GM12878 (cell line): ENCODE measurements around a stretch of chr7.

GRCh38 chr7:131011258-131011830 lies 277.3 kb upstream of the KLF14 start:
- RAMPAGE, long total RNA, result no peak
- RRBS, 2 experiments, result no CpG with 5 or more reads among the region's 5 CpGs
CAGE:
- cytosol, long polyA minus RNA, result no peak
- cytosol, long polyA plus RNA, result no peak
- long polyA plus RNA, result no peak
- nucleolus, long total RNA, result no peak
- nucleus, long polyA plus RNA, result no peak
- nucleus, long total RNA, result no peak

- RAMPAGE, long total RNA, result no peak
- RRBS, 2 experiments, result no CpG with 5 or more reads among the region's 2 CpGs
CAGE:
- cytosol, long polyA minus RNA, result no peak
- cytosol, long polyA plus RNA, result no peak
- long polyA plus RNA, result no peak
- nucleolus, long total RNA, result no peak
- nucleus, long polyA plus RNA, result no peak
- nucleus, long total RNA, result no peak
Observed at GRCh38 chr7:131029972-131030694, 296.1 kb upstream of the KLF14 start.

- RAMPAGE, long total RNA, result no peak
- RRBS, 2 experiments, result no CpG with 5 or more reads among the region's 7 CpGs
CAGE:
- cytosol, long polyA minus RNA, result no peak
- cytosol, long polyA plus RNA, result no peak
- long polyA plus RNA, result no peak
- nucleolus, long total RNA, result no peak
- nucleus, long polyA plus RNA, result no peak
- nucleus, long total RNA, result no peak
Observed at GRCh38 chr7:131038079-131038934, 289.4 kb upstream of the MKLN1 start.

DNA sequence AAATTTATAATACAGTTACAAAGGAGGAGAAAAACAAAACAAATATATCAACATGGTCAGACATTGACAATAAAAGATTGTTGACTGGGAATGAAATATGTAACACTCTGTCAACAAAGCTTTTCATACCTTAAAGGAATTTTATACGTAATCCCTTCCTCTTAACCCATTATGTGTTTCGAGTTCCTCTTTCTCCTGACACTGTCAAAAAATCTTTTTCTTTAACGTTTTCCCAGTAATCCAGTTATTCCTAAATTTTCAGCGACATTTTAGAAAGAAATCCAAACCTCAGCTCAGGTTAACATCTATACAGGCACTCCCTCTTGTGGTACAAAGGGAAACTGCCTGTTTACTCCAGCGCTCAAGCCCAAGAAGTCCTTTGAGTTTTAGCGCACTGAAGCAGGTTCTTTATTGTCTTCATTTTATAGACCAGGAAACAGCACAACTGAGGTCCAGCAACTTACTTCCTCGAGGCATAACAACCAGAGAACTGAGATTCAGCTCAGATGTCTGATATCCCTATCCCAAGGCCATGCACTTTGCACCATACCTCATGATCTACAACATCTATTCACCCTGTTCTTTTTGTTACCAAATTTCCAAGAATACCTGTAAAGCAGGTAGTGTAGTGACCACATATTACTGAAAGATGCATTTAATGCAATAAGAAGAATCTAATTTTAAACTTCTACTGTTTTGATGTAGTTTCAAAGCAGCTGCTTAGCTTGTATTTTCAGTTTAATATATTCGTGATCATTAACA lies 287.2 kb upstream of the MKLN1 start:
- RAMPAGE, long total RNA, result no peak
- RRBS, 2 experiments, result no CpG with 5 or more reads among the region's 8 CpGs
CAGE:
- cytosol, long polyA minus RNA, result no peak
- cytosol, long polyA plus RNA, result no peak
- long polyA plus RNA, result no peak
- nucleolus, long total RNA, result no peak
- nucleus, long polyA plus RNA, result no peak
- nucleus, long total RNA, result no peak

- RAMPAGE, long total RNA, result no peak
- RRBS, 2 experiments, result no CpG with 5 or more reads among the region's 2 CpGs
CAGE:
- cytosol, long polyA minus RNA, result no peak
- cytosol, long polyA plus RNA, result no peak
- long polyA plus RNA, result no peak
- nucleolus, long total RNA, result no peak
- nucleus, long polyA plus RNA, result no peak
- nucleus, long total RNA, result no peak
Observed at GRCh38 chr7:131047880-131048481, 279.7 kb upstream of the MKLN1 start.

GRCh38 chr7:131076509-131077411 lies 250.9 kb upstream of the MKLN1 start:
- RAMPAGE, long total RNA, result no peak
- RRBS, 2 experiments, result no CpG with 5 or more reads among the region's 5 CpGs
CAGE:
- cytosol, long polyA minus RNA, result no peak
- cytosol, long polyA plus RNA, result no peak
- long polyA plus RNA, result no peak
- nucleolus, long total RNA, result no peak
- nucleus, long polyA plus RNA, result no peak
- nucleus, long total RNA, result no peak

DNA sequence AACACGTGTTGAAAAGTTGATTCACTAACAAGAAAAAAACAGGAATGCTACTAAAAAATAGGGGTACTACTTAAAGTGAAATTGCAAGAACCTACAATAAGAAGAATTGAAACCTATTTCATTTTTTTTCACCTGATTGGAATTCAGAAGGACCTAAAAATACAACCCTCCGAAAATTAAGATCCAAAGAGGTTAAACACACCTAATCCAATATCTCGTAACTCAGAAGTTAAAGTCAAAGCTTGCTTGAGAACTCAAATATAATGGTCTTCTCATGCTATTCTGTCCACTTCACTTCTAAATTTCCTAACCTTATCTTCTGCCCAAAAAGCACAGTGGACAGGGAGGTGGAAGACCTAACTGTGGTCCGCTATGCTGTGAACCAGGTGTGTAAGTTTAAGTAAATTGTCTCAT lies 235.2 kb upstream of the MKLN1 start:
- RAMPAGE, long total RNA, result no peak
- RRBS, 2 experiments, result no CpG with 5 or more reads among the region's 4 CpGs
CAGE:
- cytosol, long polyA minus RNA, result no peak
- cytosol, long polyA plus RNA, result no peak
- long polyA plus RNA, result no peak
- nucleolus, long total RNA, result no peak
- nucleus, long polyA plus RNA, result no peak
- nucleus, long total RNA, result no peak

- RAMPAGE, long total RNA, result no peak
- RRBS, 2 experiments, result no CpG with 5 or more reads among the region's 3 CpGs
CAGE:
- cytosol, long polyA minus RNA, result no peak
- cytosol, long polyA plus RNA, result no peak
- long polyA plus RNA, result no peak
- nucleolus, long total RNA, result no peak
- nucleus, long polyA plus RNA, result no peak
- nucleus, long total RNA, result no peak
Observed at GRCh38 chr7:131099884-131100350, 227.8 kb upstream of the MKLN1 start.

- RAMPAGE, long total RNA, result no peak
- RRBS, 2 experiments, result no CpG with 5 or more reads among the region's 10 CpGs
CAGE:
- cytosol, long polyA minus RNA, result no peak
- cytosol, long polyA plus RNA, result no peak
- long polyA plus RNA, result no peak
- nucleolus, long total RNA, result no peak
- nucleus, long polyA plus RNA, result no peak
- nucleus, long total RNA, result no peak
Observed at GRCh38 chr7:131100465-131101600, 226.8 kb upstream of the MKLN1 start.

GRCh38 chr7:131188276-131189185 lies 139.1 kb upstream of the MKLN1 start:
- RAMPAGE, long total RNA, result no peak
- RRBS, 2 experiments, result no CpG with 5 or more reads among the region's 9 CpGs
CAGE:
- cytosol, long polyA minus RNA, result no peak
- cytosol, long polyA plus RNA, result no peak
- long polyA plus RNA, result no peak
- nucleolus, long total RNA, result no peak
- nucleus, long polyA plus RNA, result no peak
- nucleus, long total RNA, result no peak

DNA sequence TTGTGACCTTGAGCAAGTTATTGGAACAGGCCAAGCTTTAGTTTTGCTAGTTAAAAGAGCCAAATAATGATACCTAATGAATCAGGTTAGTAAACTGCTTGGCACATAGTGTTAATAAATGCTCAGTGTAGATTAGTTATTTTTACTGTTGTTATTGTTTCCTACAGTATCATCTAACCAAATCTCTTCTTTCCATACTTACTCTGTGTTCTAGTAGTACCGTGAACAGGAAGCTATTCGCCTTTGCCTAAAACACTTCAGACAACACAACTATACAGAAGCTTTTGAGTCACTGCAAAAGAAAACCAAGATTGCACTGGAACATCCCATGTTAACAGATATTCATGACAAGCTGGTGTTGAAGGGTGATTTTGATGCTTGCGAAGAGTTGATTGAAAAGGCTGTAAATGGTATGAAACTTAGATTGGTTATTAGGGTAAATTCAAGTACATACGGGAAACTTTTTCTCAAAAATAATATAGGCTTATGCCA lies 71.4 kb downstream of the MKLN1 start:
- RAMPAGE, long total RNA, result no peak
- RRBS, 2 experiments, result no CpG with 5 or more reads among the region's 4 CpGs
CAGE:
- cytosol, long polyA minus RNA, result no peak
- cytosol, long polyA plus RNA, result no peak
- long polyA plus RNA, result no peak
- nucleolus, long total RNA, result no peak
- nucleus, long polyA plus RNA, result no peak
- nucleus, long total RNA, result no peak

- RAMPAGE, long total RNA, result no peak
- RRBS, 2 experiments, result no CpG with 5 or more reads among the region's 4 CpGs
CAGE:
- cytosol, long polyA minus RNA, result no peak
- cytosol, long polyA plus RNA, result no peak
- long polyA plus RNA, result no peak
- nucleolus, long total RNA, result no peak
- nucleus, long polyA plus RNA, result no peak
- nucleus, long total RNA, result no peak
Observed at GRCh38 chr7:131553865-131554366, 2.5 kb downstream of the PODXL start.

DNA sequence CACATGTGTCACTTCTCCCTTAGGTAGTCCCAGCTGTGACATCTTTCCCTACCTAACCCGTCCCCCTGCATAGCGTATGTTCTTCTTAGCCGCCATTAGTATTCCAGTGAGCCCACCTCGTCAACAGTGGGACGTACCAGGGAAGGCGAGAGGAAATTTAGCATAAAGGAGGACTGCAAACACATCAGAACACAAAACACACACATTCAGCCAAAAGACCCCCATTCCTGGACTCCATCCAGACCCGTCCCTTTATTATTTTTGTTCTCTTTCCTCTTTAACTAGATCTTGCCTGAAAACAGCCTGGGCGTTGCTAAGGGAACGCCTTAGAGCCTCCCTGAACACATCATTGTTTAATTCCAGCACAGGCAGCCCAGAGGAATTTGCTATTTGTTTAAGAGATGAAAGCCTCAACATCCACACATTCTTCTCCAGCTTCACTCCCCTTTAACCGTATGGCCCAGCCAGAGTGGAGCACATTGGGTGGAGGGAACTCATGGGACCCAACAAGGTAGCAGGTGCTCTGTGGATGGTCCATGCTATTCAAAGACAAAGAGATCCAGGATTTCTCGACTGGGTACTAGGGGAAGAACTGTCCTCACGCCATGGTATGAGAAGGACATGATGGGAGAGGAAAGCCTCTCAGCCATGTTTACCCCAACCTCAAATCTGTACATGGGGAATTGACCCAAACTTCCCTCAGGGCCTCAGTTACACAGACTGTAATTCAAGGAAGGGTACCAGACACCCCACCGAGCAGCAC lies 44.2 kb upstream of the PODXL start:
- RAMPAGE, long total RNA, result no peak
- RRBS, 2 experiments, result no CpG with 5 or more reads among the region's 13 CpGs
CAGE:
- cytosol, long polyA minus RNA, result no peak
- cytosol, long polyA plus RNA, result no peak
- long polyA plus RNA, result no peak
- nucleolus, long total RNA, result no peak
- nucleus, long polyA plus RNA, result no peak
- nucleus, long total RNA, result no peak

DNA sequence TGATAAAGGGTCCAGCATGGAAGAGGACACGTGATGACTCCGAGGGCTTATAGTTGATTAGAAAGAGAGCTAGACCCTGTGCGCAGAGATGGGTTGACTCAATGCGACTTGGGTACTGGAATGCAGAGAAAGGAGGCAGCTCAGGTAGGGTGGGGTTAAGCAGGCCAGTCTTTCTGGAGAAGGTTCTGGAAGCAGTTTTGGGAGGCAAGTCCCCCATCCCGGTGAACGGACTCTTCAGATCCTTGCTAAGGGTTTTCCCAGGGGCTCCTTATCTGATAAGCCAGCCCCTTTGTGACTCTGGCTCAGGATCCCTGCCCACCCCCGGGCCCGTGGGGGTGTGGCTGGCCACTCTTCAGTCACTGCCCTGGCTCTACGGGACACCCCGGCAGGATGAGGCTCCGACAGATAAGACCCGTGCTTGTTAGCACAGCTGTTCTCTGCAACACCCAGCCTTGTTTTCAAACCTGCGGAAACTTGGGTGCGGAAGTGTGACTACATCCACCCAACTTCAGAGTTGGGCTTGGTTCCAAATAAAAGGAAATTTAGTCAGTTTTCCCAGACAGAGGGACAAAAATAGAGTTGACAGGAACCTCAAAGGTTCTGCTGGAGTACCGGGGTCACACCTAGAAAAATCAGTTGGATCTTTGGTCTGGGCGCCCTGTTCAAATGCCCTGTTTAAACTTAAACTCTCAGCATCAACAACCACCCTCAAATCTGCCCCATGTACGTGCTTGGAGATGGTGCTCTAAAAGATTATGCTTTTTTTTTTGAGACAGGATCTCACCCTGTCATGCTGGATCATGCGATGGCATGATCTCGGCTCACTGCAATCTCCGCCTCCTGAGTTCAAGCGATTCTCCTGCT lies 66.8 kb upstream of the PODXL start:
- RAMPAGE, long total RNA, result no peak
- RRBS, 2 experiments, result 22 to 60% methylated on average over 4 to 6 of the region's 21 CpGs
CAGE:
- cytosol, long polyA minus RNA, result no peak
- cytosol, long polyA plus RNA, result no peak
- long polyA plus RNA, result no peak
- nucleolus, long total RNA, result no peak
- nucleus, long polyA plus RNA, result no peak
- nucleus, long total RNA, result no peak

- RAMPAGE, long total RNA, result no peak
- RRBS, 2 experiments, result no CpG with 5 or more reads among the region's 15 CpGs
CAGE:
- cytosol, long polyA minus RNA, result no peak
- cytosol, long polyA plus RNA, result no peak
- long polyA plus RNA, result no peak
- nucleolus, long total RNA, result no peak
- nucleus, long polyA plus RNA, result no peak
- nucleus, long total RNA, result no peak
Observed at GRCh38 chr7:131636053-131636523, 79.7 kb upstream of the PODXL start.

DNA sequence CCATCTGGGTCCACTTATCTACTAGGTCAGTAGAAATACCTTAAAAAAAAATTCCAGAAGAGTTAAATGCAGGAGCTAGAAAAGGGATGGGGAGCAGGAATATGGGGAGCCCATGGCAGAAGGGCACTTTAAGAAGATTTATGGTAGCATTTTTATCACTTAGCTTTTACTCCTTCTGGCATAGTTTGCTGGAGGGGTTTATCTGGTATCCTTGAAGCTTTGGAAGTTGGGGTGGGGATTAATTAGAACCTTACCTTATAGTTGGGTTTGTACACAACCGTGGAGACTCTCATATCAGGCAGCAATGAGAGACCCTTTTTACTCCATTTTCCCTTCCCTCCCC lies 465.6 kb upstream of the PODXL start:
- RAMPAGE, long total RNA, result no peak
- RRBS, 2 experiments, result no CpG with 5 or more reads among the region's 1 CpG
CAGE:
- cytosol, long polyA minus RNA, result no peak
- cytosol, long polyA plus RNA, result no peak
- long polyA plus RNA, result no peak
- nucleolus, long total RNA, result no peak
- nucleus, long polyA plus RNA, result no peak
- nucleus, long total RNA, result no peak

- RAMPAGE, long total RNA, result no peak
- RRBS, 2 experiments, result no CpG with 5 or more reads among the region's 6 CpGs
CAGE:
- cytosol, long polyA minus RNA, result no peak
- cytosol, long polyA plus RNA, result no peak
- long polyA plus RNA, result no peak
- nucleolus, long total RNA, result no peak
- nucleus, long polyA plus RNA, result no peak
- nucleus, long total RNA, result no peak
Observed at GRCh38 chr7:132251176-132251710, 325.0 kb downstream of the PLXNA4 start.

DNA sequence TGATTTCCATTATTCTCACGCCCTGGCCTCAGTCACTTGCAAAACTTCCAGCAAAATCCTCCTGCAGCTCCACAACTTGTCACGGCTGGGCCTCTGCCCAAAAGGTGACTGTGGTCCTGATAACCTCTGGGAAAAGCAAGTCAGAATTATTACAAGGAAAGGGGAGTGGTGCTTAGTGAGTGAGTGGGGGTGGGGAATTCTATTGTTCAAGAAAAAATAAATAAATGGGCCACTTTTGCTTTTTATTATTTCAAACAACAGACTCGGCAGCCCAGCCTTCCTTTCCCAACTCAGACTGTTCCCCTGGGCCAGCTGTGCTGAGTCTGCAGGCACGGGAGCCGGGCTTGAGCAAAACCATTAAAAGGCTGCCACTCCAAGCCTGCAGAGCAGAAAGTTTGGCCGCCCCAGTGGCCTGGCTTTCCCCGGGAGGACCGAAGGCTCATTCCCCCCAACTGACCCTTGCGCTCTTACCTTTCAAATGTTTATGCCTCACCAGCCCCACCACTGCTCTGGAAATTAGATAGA lies 90.0 kb downstream of the PLXNA4 start:
- RAMPAGE, long total RNA, result no peak
- RRBS, 2 experiments, result 29 to 40% methylated on average over 3 of the region's 9 CpGs
CAGE:
- cytosol, long polyA minus RNA, result no peak
- cytosol, long polyA plus RNA, result no peak
- long polyA plus RNA, result no peak
- nucleolus, long total RNA, result no peak
- nucleus, long polyA plus RNA, result no peak
- nucleus, long total RNA, result no peak

GRCh38 chr7:134551960-134552560 lies 3.1 kb downstream of the AKR1B15 start:
- RAMPAGE, long total RNA, result no peak
- RRBS, 2 experiments, result 97% methylated on average over 3 of the region's 11 CpGs; no CpG with 5 or more reads in 1 of the 2 experiments
CAGE:
- cytosol, long polyA minus RNA, result no peak
- cytosol, long polyA plus RNA, result no peak
- long polyA plus RNA, result no peak
- nucleolus, long total RNA, result no peak
- nucleus, long polyA plus RNA, result no peak
- nucleus, long total RNA, result no peak

GRCh38 chr7:134692648-134692972 lies 46.0 kb downstream of the BPGM start:
- RAMPAGE, long total RNA, result no peak
- RRBS, 2 experiments, result no CpG with 5 or more reads among the region's 2 CpGs
CAGE:
- cytosol, long polyA minus RNA, result no peak
- cytosol, long polyA plus RNA, result no peak
- long polyA plus RNA, result no peak
- nucleolus, long total RNA, result no peak
- nucleus, long polyA plus RNA, result no peak
- nucleus, long total RNA, result no peak